Thoracic aorta (tissue), 1 donor: Measurements from ENCODE around the gene GARRE1.

DNA sequence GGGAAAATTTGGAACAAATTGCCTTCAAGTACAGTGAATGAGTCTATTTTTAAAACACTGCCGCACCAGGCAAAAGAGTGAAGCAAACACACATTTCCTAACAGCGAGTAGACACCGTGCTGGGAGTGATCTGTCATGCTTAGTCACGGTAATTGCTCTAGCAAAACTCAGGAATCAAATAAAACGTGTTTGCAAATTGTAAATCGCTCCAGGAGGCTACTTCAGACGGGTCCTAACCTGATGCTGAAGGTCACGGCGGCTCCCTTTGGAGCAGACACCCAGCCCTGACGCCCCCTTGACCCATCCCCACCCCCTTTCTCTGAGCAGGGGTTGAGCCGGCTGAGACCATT is 9.0 kb downstream of the CEBPA start:
- RAMPAGE, long total RNA: no peak

DNA sequence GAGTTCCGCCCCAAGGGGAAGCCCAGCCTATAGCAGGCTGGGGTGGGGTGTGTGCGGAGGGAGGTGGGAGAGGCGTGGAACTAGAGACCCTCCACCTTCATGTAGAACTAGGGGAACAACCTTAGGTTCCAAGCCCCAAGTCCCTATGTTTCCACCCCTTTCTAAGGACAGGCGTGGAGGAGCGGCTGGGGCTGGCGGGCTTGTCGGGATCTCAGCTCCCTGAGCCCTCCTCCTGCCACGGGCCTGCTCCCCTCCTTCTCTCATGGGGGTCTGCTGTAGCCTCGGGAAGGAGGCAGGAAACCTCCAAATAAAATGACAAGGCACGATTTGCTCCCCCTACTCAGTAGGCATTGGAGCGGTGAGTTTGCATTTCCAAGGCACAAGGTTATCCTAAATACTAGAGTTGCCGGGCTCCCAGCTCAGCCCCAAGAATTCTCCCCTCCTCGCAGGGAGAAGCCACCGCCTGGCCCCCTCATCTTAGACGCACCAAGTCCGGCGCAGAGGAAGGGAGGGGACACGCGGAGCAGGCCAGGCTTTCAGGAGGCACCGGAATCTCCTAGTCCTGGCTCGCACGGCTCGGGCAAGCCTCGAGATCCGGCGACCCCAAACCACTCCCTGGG is 1.6 kb downstream of the CEBPA start:
- RAMPAGE, long total RNA: no peak

- RAMPAGE, long total RNA: no peak
Observed at GRCh38 chr19:33380601-33381185, 7.2 kb downstream of the CEBPG start.

- RAMPAGE, long total RNA: no peak
Observed at GRCh38 chr19:33405824-33406200, 32.3 kb downstream of the CEBPG start.

GRCh38 chr19:33426820-33427050 is 53.2 kb downstream of the CEBPG start:
- RAMPAGE, long total RNA: no peak

DNA sequence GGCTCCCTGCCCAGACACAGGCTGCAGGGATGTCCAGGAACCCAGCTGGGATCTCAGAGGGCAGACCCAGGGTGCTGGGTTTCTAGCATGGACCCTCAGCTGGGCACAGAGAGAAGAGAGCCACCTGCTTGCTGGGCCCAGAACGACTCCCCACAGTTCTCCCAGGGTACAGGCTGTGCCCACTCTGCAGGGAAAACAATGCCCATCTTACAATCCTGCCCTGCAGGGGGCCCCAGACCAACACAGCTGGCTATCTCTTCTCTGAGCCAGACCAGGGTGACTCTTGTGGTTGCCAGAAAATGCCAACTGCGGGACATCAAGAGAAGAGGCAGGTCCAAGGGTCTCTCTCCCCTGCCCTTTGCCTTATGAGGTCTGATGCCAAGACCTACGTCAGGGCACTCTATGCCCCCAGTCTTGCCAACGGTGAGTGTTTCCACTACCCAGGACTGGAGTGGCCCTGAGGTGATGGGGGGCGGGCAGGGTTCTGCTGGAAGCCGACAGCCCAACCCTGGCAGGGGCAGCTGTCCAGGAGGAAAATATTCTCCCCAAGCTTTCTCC is 64.7 kb downstream of the CEBPG start:
- RAMPAGE, long total RNA: no peak

DNA sequence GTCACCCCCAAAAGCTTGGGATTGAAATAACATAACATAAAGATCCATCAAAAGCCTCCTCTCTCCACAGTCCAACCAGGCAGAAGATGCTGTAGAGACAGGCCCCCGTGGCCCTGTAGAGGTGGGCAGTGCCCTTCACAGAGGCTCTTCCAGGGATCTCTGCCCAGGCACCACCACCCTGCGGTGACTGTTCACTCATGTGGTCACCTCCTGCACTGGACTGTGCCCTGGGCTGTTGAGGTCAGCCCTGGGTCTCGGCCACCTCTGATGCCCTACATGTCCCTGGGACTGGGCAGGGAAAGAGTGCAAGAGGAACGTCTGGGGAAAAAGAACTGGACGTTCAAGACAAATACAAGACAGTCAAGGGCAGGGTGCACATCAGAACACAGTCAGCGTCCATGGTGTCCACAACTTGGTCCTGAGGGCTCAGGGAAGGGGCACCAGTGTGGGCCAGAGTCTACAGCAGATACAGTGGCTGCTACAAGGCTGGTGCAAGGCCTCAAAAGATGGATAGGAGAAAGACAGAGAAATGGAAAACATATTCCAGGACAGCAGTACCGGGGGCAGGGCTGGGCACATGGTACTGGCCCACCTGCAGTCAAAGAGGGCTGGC is 22.3 kb downstream of the PEPD start:
- RAMPAGE, long total RNA: no peak

GRCh38 chr19:33508853-33509326 is 12.7 kb downstream of the PEPD start:
- RAMPAGE, long total RNA: no peak

GRCh38 chr19:33797813-33798760 is 1.4 kb downstream of the KCTD15 start:
- RAMPAGE, long total RNA: no peak

DNA sequence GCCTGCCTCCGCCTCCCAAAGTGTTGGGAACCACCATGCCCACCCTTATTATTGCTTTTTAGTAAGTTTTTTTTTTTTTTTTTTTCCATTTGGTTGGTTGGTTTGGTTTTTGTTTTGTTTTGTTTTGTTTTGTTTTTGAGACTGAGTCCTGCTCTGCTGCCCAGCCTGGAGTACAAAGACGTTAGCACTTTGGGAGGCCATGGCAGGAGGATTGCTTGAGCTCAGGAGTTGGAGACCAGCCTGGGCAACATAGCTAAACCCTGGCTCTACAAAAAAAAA is 29.7 kb downstream of the LSM14A start:
- RAMPAGE, long total RNA: no peak

DNA sequence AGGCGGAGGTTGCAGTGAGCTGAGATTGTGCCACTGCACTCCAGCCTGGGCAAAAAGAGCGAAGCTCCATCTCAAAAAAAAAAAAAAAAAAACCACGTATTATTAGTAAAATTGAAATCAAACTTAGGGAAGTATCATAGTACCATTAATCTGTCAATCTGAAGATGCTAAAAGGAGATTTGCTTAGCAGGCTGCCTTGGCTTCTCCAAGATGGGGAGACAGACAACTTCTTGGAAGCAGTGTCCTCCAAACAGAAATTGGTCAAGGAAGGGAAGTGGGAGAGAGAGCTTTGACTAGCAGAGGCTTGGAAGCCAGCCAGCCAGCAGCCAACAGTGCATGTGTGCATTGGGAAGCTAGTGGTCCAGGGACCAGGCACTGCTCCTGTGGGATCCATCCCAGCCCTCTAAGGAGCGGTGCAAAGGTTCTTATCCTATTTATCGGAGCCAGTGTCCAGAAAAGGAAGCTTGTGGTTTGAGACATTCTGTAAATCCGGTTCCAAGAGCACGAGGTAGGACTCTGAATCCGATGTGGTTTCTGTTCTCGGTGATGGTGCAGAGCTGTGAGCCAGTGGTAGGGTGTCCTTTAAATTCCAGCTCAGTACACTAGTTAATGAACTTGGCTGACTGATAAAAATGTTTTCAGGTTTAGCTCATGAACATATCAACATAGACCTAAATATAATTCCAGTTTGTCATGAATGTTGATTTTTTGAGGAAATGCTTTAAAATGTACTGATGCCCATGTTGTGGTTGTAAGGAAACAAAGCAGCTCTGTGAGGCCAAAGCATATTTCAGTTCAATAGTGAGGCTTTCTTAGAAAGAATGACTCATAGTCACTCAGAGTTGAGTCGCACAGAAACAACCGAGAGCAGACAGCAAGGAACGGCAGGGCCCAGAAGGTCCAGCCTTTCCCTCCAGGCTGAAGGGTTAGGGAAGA is 21.7 kb upstream of the GARRE1 start:
- RAMPAGE, long total RNA: no peak

- RAMPAGE, long total RNA: start-site peak on the plus strand at chr19:34254537-34254594, 154 reads
Observed at GRCh38 chr19:34254330-34254654, at the start of gene GARRE1. Gene GARRE1, plus strand, starts transcription at chr19:34254554.

DNA sequence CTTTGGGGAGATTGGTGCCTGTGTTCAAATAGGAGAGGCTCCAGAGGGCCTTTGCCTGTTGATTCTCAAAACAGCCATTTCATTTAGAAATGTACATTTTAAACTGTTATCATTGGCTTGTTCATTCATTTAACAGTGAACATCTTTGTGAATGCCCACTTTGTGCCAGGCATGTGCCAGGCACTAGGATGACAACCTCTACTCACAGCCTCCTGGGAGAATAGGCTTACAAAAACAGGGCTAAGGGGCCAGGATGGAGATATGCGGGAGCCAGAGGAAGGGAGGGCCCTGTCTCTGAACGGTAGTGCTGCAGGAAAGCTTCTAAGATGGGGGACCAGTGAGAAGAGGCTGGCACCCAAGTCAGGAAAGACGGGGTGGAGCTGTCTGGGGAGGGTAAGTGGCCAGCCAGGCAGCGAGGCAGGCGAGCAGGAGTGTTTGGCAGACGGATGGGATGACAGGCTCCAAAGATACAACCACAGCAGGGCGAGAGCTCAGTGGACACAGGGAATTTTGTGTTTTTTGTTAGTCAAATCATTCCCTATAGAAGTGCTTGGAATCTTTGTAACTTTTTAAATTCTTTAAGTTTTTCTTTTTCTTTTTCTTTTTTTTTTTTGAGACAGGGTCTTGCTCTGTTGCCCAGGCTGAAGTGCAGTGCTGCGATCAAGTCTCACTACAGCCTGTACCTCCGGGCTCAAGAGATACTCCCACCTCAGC is 44.7 kb upstream of the GPI start:
- RAMPAGE, long total RNA: no peak

DNA sequence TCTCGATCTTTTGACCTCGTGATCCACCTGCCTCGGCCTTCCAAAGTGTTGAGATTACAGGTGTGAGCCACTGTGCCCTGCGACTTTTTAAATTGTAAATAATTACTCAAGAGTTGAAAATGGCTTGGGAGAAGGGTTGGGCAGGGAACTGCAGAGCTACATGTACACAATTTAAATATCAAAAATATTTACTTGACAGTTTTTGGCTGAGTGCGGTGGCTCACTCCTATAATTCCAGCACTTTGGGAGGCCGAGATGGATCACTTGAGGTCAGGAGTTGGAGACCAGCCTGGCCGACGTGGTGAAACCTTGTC is 8.0 kb downstream of the PDCD2L start:
- RAMPAGE, long total RNA: no peak

- RAMPAGE, long total RNA: no peak
Observed at GRCh38 chr19:34468786-34469360, 12.7 kb upstream of the WTIP start.

DNA sequence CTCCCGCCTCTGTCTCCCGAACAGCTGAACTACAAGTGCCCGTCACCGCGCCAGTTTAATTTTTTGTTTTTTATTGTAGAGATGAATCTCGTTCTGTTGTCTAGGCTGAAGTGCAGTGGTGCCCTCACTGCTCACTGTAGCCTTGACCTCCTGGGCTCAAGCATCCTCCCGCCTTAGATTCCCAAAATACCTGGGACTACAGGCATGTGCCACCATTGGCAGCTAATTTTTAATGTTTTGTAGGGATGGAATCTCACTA is 2.5 kb upstream of the WTIP start:
- RAMPAGE, long total RNA: no peak

- RAMPAGE, long total RNA: no peak
Observed at GRCh38 chr19:34859817-34860848, 66.6 kb upstream of the ZNF30 start.

- RAMPAGE, long total RNA: no peak
Observed at GRCh38 chr19:34999069-35000065, 756 bp upstream of the GRAMD1A start.

DNA sequence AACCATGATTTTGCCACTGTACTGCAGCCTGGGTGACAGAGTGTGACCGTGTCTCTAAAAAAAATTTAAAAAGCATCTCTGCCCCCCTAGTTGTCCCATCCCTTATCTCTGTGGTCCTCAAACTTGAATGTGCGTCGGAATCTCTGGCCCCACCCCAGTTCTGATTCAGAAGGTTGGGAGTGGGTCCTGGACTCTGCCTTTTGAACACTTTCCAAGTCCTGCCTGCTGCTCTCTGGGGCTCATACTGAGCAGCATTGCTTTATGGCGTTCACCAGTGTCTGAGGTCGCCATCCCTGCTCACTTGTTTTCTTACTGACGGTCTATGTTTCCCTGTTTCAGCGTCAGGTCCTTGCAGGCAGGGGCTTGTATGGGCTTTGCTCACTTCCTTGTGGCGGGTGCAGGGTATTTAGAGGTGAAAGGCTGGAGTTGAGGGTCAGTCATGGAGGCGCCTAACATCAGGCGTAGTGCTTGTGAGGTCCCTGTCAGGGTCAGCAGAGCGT is 4.2 kb downstream of the GRAMD1A start:
- RAMPAGE, long total RNA: no peak

GRCh38 chr19:35006086-35007459 is 6.5 kb downstream of the GRAMD1A start:
- RAMPAGE, long total RNA: no peak